Metastatic Liver Carcinoma in the Adrenal Gland (tissue), 2 donors: ENCODE measurements around the genes CNPY4 and PVRIG.

DNA sequence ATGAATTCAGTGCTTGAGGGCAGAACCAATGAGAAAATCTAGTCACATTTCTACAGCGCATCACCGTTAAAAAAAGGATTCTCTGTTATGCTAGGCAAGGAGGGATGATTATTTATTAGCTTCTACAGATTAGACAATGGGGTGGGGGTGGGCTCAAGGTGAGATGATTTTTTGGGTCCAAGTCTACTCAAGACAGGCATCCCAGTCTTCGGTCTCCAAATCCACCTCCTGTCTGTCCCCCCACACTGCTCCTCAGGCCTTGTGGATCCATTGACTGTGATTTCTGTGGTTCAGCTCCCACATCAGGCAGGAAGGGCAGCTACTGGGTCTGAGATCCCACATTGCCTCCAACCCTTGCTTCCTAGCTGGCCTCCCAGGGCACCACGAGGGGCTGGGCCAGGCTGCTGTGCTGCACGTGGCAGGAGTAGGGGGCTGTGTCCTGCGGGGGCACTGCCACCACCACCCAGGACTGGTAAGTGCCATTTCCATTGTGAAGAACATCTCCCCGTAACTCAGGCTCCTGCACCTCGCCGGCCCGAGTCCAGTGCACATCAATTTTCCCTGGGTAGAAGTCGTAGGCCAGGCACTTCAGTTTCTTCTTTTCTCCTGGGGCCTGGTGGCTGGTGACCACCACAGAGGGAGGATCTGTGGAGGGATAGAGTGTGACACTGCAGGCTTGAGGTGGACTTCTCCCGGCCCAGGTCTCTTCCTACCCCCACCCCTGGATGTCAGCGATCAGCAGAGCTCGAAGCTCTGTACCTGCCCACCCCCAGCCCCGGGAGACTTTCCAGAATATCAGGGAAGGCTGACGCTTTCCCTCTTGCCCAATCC, 9.0 kb downstream of the AZGP1 start:
- PRO-cap, 2 experiments = no peak in any of the 2 experiments

DNA sequence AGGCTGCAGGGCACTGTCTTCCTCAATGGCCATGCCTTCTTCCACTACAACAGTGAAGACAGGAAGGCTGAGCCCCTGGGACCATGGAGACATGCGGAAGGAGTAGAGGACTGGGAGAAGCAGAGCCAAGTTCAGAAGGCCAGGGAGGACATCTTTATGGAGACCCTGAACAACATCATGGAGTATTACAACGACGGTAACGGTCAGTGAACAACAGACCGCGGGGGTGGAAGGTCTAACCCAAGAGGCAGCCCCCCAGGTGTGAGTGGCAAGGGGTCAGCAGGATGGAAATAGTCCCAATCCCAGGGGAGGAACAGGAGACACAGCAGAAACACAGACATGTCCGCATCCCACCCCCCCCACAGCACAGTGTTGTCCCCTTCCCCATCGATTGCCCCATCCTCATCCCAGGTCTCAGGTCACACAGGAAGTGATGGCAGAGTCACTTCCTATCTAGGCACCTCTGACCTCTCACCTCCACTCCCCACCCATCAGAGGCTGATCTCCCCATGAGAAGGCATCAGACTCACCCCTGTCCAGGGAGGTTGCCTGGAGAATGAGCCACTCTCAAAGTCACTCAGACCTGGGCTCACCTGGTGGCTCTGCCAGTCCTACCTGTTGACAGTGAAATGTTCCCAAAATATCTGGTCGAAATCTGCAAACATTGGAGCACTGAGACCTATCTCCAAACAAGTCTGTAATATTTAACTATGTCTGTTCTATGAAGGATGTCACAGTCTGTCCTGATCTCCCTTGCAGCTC, 7.6 kb upstream of the AZGP1 start:
- PRO-cap, 2 experiments = no peak in any of the 2 experiments

- PRO-cap, 2 experiments = no peak in any of the 2 experiments
These were observed 5.8 kb downstream of the ZNF3 start for GRCh38 chr7:100075621-100076196.

DNA sequence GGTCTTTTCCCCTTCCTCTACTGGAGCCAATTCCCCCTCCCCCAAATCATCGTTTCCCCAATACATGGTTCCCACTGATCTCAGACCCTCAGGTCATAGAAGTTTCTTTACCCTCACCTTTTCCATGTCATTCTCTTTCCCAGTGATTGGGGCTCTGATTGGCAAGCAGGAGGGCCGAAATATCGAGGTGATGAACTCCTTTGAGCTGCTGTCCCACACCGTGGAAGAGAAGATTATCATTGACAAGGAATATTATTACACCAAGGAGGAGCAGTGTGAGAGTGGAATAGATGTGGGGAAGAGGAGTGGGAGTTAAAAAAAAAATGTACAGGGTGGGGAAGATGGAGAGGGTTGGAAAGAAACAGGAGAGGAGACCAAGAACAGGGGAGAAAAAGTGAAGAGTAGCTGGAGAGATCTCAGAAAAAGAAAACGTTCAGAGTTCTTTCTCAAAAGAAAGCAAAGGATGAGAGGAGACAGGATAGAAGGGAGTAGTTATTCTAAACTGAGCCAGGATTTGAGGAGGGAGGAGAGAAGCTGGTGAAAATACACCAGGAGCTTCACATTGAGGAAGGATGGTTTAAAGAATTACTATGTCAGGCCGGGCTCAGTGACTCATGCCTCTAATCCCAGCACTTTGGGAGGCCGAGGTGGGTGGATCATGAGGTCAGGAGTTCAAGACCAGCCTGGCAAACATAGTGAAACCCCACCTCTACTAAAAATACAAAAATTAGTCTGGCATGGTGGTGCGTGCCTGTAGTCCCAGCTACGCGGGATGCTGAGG, 893 bp downstream of the COPS6 start:
- PRO-cap, 2 experiments = no peak in any of the 2 experiments

GRCh38 chr7:100099976-100101010, 904 bp downstream of the MCM7 start:
- PRO-cap, 2 experiments = no peak in any of the 2 experiments

DNA sequence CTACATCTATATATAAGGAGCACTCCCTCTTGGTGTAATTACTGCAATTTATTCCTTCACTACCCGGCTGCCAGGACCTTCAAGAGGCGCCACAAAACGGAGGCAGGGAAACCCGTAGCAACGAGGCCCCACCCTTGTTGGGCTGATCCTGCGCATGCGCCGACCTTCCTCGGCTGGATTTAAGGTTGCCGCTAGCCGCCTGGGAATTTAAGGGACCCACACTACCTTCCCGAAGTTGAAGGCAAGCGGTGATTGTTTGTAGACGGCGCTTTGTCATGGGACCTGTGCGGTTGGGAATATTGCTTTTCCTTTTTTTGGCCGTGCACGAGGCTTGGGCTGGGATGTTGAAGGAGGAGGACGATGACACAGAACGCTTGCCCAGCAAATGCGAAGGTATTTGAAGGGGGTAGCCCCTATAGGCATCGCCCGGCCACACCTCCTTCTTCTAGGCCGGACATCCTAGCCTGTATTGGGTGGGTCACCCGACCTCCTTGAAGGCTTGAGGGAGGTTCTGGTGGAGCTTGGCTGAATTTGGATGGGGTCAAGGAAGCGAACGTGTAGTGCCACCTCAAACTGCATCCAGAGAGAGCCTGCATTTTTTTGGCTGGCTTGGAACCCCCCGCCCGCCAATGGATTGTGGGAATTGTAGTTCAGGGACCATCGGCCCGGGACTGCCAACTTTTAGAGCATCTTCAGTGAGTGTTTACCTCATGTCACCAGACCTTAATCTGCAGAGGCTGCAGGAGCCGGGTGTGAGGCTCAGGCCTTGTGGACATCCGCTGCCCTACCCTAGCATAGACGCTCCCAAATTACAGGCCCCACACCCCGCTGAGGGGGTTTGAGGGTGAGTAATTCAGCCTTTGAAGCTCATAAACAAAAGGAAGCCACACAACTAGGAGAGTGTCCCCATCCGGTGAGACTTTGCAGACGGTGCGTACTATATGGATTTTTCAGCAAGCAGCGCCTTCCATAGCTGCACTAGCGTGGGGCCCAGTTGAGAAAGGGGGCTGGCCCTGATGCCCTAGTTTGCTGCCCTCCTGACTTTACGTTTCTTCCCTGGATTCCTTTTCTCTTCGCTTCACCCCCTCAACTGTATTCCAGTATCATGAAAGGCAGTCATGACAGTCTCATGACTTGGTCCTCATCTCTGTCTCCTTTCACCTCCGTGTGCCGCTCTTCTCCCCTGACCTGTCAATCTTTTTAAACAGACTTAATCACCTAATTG, at the start of gene CNPY4:
CNPY4 (plus strand) TSS at position 165 of the 1,225 bp plus-strand sequence.
- PRO-cap, 2 experiments = peak in 2 of 2 experiments; most common plus-strand start position 194 of the sequence (in 2)

GRCh38 chr7:100219673-100220634, at the start of gene PVRIG:
TSS of gene PVRIG (plus strand) at chr7:100219949.
- PRO-cap, 2 experiments = no peak in any of the 2 experiments

- PRO-cap, 2 experiments = no peak in any of the 2 experiments
These were observed 5.1 kb upstream of the PILRB start for GRCh38 chr7:100352722-100353395.

- PRO-cap, 2 experiments = no peak in any of the 2 experiments
These were observed 6.6 kb upstream of the PILRA start for GRCh38 chr7:100366778-100367004.

GRCh38 chr7:100397112-100398003, 24.1 kb downstream of the PILRA start:
- PRO-cap, 2 experiments = no peak in any of the 2 experiments

- PRO-cap, 2 experiments = no peak in any of the 2 experiments
These were observed 2.9 kb downstream of the PPP1R35 start for GRCh38 chr7:100433230-100433883.

DNA sequence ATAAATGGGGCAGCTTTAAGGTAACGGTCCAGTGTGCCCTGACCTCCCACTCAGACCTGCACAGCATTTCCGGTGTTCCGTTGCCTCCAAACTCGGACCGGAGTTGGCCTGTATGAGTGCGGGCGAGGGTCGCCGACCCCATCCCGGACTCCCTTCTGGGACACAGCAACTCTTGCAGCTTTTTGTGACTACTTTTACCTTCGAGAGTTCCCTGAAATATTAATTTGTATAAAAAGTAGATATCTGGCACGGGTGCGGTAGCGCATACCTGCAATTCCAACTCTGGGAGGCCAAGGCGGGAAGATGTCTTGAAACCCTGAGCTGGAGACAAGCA, 811 bp upstream of the PPP1R35 start:
- PRO-cap, 2 experiments = no peak in any of the 2 experiments

DNA sequence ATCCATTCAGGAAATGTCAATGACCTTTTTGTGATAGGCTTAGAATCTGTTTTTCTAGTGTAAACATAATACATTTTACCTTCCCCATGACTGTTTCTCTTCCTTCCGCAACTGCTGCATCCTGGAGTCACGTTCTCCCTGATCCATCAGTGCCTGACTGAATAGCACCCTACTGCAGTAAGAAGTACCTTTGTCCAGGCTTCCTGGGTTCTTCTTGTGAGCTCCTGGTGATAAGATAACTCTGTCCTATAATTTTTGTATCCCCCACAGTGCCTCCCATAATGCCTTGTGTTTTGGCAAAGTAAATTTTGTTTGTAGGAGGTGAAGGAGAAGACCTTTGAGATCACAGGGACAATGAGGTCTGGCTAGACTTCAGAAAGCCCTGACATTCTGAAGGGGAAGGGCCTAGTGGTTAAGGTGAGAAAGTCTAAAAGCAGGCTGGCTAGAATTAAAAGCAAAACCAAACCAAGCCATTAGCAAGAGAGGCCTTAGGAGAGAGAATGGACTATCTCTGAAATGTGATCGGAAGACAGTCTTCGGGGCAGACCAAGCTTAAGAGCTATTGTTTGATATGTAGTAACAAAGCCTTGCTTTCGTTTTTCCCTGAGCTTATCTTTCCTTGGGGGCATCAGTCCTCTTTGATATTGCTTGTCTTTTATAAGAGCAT, 7.5 kb downstream of the AGFG2 start:
- PRO-cap, 2 experiments = peak in 2 of 2 experiments; most common plus-strand start position 149 of the sequence (in 2)

- PRO-cap, 2 experiments = peak in 2 of 2 experiments; most common plus-strand start chr7:100566171 (in 2); most common minus-strand start chr7:100566074 (in 2)
These were observed 7.9 kb downstream of the SAP25 start for GRCh38 chr7:100565814-100566276.

DNA sequence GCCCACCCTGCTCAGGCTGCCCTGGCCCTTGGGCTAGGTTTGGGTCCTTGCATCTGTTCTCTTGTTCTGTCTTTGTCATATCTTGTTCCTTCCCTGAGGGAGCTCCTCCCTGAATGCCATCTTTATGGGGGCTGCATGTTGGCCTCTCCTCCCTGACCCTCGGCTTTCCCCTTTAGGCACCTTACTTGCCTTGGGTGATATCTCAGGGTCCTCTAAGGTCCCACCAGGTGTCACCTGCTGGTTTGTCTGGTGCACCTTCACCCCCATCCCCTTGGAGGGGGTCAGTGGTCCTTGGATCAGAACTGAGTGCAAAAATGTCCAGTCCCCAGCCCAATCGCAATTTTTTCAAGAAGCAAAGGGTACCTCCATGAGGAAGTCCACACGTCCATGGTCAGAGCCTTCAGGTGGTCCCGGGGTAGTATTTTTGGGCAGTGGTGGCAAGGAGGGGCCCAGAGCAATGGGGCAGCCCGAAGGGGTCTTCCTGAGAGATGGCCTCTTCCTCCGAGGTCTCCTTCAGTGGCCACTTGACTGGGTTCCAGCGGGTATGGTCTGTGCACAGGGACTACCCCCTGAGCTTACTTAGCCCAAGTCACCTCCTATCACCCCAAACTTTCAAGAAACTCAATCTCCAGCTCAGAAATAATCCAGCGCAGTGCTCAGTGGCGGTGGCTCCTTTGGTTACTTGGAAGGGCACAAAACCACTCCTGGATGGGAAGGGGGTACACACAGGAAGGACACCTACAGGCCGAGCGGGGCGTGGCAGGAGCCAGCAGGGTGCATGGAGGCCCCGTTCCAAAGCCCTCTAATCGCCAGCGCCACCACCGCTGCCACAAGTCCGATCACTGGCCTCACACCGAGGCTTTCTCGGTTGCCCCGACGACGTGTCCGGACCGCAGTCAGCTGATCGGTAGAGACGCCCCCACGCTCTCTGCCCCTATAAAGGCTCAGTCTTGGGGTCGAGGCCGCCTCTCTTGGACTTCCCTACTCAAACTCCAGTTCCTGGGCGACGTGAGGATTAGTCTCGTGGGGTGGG, 4.6 kb downstream of the SAP25 start:
- PRO-cap, 2 experiments = peak in 2 of 2 experiments; most common plus-strand start position 947 of the sequence (in 2); most common minus-strand start position 844 of the sequence (in 2)

- PRO-cap, 2 experiments = peak in 2 of 2 experiments; most common plus-strand start chr7:100605731 (in 1); most common minus-strand start chr7:100605654 (in 2)
These were observed 3.2 kb downstream of the PCOLCE start for GRCh38 chr7:100604986-100606075.

GRCh38 chr7:100722461-100722958, 2.2 kb downstream of the EPO start:
- PRO-cap, 2 experiments = no peak in any of the 2 experiments

GRCh38 chr7:100822163-100823113, 4.9 kb downstream of the EPHB4 start:
- PRO-cap, 2 experiments = peak in 2 of 2 experiments; most common plus-strand start chr7:100822990 (in 2); most common minus-strand start chr7:100822863 (in 2)

DNA sequence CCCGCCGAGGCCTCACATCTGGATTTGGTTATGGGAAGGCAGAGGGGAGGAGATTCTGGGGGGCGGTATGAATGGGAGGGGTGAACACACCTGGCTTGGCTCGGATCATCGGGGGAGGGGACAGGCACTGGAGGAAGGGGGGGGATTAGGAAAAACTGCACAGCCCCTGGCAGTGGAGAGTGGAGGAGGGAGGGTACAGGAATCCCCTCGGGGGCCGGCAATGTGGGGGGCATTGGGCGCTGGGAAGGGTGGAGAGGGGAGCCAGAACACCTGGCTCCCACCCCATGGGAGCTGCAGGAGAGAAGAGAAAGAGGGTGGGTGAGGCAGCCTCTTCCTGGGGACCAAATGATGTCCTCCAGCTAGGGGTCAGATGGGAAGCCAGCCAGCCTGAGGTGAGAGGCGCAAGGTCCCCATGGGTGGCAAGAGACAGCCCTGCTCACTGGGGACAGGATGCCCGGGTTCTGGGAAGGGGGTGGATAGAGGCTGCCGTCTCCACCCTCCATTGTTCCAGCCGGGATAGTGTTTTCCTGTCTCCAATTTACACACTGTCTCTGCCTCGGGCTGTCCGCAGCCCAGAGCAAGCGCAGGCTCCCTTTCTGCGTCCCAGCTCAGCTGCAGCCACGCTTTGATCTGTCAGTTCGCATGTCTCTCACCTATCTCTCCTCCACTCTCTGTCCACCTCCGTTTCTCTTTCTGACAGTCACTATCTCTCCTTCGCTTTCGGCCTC, 2.3 kb downstream of the EPHB4 start:
- PRO-cap, 2 experiments = peak in 2 of 2 experiments; most common plus-strand start position 636 of the sequence (in 2); most common minus-strand start position 547 of the sequence (in 2)

GRCh38 chr7:100837041-100837842, 9.9 kb upstream of the EPHB4 start:
- PRO-cap, 2 experiments = peak in 2 of 2 experiments; most common plus-strand start chr7:100837605 (in 2); most common minus-strand start chr7:100837470 (in 2)